Hair follicle dermal papilla cell (primary cell): ENCODE data around the gene DNAJC18.

GRCh38 chr5:139318694-139319030, 23.0 kb upstream of the PAIP2 start:
- CAGE, long polyA plus RNA = no peak

GRCh38 chr5:139322095-139323084, 19.3 kb upstream of the PAIP2 start:
- CAGE, long polyA plus RNA = no peak

GRCh38 chr5:139384218-139384863, 1.2 kb upstream of the SLC23A1 start:
- CAGE, long polyA plus RNA = no peak

- CAGE, long polyA plus RNA = no peak
Measured at GRCh38 chr5:139392915-139393661, 1.8 kb downstream of the PROB1 start.

GRCh38 chr5:139438607-139439905, at the start of gene DNAJC18:
DNAJC18 (minus strand) TSS chr5:139439525.
- CAGE, long polyA plus RNA = no peak

DNA sequence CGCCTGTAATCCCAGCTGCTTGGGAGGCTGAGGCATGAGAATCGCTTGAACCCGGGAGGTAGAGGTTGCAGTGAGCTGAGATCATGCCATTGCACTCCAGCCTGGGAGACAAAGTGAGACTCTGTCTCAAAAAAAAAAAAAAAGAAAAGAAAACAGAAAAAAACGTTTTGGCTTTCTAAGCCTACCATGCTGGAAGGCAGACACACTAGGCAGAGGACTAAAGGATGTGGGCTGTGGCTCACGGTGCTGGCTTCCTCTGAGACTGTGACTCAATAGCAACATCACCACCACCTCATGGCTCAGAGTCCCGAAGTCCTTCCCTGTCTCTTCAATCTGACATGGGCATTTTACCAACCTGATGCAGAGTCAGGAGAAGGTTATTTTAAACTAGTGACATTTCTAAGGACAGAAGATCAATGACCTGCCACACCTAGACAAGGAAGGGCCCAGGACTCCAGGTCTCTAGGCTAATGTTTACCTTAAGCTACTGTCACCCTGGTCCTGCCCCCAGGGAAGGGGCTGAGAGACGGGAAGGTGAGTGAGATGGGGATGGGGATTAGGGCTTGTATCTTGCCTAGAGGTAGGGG, 3.7 kb downstream of the ECSCR start:
- CAGE, long polyA plus RNA = no peak

DNA sequence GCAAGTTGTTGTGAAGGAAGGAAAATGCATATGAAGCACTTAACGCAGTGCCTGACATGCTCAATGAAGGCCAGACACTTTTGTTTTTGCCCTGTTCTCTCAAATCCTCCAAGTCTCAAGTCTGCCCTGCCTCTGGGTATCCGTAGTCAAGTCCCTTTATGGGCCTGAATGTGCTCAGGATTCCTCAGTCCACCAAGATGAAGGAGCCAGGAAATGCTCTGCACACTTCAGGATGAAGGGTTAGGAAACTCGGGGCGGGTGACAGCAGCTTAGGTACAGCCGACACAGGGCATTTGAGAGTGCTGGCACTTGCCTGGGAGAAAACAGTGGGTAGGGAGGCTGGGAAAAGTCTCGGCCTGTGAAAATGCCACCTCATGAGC, 1.4 kb downstream of the ECSCR start:
- CAGE, long polyA plus RNA = no peak

DNA sequence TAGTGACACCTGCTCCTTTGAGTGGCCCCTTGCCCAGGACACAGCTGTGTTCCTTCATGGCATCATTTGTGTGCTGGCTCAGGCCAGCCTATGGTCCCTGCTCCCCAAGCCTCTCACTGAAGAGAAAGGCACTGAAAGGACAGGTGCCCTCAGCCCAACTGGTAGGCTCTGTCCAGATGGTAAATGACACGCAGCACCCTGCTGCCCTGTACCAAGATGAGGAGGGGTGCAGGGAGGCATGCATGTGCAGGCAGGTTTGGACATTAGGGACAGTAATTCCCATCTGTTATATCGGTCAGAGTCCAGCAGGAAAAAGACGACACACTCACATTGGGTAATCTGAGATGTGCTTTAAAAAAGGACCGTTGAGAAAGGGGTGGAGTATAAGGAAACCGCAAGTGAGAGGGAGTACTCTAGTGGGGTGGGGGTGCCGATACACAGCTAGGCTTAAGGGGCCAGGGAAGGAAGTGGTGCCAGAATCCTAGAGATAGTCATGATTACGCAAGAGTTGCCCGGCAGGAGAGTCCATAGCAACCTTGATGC, 4.5 kb downstream of the SMIM33 start:
- CAGE, long polyA plus RNA = no peak

- CAGE, long polyA plus RNA = no peak
Measured at GRCh38 chr5:139561046-139561258, 187 bp upstream of the UBE2D2 start.

DNA sequence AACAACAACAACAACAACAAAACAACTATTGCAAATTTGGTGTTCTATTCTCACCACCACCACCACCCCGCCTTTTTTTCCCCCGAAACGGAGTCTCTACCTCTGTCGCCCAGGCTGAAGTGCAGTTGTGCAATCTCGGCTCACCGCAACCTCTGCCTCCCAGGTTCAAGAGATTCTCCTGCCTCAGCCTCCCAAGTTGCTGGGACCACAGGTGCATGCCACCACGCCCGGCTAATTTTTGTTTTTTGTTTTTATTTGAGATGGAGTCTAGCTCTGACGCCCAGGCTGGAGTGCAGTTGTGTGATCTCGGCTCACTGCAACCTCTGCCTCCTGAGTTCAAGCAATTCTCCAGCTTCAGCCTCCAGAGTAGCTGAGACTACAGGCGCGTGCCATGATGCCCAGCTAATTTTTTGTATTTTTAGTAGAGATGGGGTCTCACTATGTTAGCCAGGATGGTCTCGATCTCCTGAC, 9.2 kb downstream of the UBE2D2 start:
- CAGE, long polyA plus RNA = no peak

DNA sequence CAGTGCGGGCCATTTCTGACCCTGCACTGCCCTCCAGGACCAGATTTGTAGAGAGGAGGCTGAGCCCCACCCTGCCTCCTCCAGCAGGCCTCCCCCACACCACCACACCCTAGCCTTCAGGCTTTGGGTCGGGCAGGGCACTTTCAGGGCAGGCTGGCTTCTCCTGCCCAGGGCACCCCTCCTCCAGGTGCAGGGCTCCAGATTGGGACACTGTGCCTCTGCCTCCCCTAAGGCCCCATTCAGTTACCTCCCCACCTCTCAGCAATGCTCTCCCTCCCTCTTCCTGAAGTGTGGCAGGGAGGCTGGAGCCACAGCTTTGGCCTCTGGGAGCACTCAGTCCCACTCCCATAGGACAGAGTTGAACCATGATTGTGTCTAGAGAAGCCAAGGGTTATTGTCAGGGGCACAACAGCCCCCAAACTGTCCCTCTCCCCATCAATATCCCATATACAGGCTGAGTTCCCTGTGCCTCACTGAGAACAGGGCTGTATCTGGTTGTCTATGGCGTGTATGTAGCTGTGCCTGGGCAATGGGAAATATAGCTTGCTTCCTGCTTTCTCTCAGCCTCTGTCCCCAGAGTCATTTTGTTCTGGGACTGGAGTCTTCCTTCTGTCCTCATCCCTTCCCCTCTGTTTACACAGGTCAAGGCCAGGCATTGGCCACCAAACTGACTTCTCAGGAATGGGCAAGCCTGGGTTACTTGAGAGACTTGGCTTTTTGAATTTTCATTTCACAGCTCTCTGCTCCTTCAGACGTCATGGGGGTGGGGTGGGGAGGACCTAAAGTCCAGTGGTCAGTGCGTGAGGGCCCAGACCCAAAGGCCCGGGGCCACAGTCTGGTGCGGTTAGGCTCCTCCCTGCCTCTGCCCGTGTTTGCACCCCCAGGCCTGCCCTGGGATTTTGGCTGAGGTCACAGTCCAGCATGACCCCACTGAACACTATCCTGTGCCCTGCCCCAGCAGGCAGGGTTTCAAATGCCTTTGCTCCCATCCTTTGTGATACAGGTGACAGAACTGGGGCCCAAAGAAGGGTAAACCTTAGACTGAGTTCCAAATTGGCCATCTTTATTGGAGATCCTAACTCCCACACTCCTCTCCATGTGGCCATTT, 4.4 kb upstream of the CXXC5 start:
- CAGE, long polyA plus RNA = no peak

GRCh38 chr5:139649050-139650107, 1.2 kb downstream of the CXXC5 start:
- CAGE, long polyA plus RNA = no peak

- CAGE, long polyA plus RNA = no peak
Measured at GRCh38 chr5:139652859-139653463, 4.8 kb downstream of the CXXC5 start.

GRCh38 chr5:139667619-139668662, 19.8 kb downstream of the CXXC5 start:
- CAGE, long polyA plus RNA = no peak

DNA sequence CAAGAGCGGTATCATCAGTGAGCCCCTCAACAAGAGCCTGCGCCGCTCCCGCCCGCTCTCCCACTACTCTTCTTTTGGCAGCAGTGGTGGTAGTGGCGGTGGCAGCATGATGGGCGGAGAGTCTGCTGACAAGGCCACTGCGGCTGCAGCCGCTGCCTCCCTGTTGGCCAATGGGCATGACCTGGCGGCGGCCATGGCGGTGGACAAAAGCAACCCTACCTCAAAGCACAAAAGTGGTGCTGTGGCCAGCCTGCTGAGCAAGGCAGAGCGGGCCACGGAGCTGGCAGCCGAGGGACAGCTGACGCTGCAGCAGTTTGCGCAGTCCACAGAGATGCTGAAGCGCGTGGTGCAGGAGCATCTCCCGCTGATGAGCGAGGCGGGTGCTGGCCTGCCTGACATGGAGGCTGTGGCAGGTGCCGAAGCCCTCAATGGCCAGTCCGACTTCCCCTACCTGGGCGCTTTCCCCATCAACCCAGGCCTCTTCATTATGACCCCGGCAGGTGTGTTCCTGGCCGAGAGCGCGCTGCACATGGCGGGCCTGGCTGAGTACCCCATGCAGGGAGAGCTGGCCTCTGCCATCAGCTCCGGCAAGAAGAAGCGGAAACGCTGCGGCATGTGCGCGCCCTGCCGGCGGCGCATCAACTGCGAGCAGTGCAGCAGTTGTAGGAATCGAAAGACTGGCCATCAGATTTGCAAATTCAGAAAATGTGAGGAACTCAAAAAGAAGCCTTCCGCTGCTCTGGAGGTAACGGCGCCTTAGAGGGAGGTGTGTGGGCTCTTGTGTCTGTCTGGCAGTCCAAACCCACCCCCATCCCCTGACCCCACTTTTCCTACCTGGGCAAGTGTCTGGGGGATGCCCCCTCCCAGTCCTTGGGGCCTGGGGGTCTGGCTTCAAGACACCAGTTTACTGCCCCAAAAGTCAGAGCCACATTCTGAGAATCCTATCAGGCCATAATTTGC, 32.8 kb downstream of the CXXC5 start:
- CAGE, long polyA plus RNA = no peak

DNA sequence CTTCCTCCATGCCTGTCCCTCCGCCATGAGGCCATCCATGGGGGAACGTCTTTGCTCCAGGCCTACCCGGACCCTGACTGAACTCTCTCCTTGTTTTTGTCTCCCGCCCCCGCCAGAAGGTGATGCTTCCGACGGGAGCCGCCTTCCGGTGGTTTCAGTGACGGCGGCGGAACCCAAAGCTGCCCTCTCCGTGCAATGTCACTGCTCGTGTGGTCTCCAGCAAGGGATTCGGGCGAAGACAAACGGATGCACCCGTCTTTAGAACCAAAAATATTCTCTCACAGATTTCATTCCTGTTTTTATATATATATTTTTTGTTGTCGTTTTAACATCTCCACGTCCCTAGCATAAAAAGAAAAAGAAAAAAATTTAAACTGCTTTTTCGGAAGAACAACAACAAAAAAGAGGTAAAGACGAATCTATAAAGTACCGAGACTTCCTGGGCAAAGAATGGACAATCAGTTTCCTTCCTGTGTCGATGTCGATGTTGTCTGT, 34.6 kb downstream of the CXXC5 start:
- CAGE, long polyA plus RNA = no peak

DNA sequence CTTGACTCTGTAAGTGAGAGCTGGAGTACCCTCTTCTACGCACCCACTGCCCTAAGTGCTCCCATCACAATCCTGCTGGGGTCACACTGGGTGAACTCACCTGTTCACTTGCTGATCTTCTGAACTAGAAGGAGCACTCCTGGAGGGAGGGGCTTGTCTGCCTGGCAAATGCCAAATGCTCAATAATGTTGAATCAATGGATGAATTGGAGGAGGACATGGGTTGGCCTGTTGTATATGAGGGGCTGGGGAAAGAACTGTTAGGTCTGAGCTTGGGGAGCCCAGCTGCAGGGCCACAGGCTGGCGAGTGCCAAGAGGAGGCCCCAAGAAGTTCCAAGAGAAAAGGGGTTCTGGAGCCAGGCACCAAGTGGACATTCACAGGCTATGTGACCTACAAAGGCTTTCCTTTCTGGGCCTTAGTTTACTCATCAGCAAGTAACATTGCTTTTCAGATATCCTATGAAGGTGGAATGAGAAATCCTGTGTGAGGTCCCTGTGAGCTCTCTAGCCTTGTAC, 43.3 kb downstream of the CXXC5 start:
- CAGE, long polyA plus RNA = no peak

DNA sequence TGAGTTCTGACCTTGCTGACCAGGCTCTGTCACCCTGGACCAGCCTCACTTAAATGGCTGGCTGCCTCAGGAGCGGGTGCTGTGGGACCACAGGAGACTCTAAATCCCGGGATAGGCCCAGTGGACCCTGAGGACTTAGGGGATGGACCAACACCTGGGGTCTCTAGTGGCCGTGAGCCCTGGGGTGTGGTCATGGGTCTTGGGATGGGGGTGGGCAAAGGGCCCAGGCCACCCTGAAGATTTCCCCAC, 49.7 kb downstream of the CXXC5 start:
- CAGE, long polyA plus RNA = no peak

DNA sequence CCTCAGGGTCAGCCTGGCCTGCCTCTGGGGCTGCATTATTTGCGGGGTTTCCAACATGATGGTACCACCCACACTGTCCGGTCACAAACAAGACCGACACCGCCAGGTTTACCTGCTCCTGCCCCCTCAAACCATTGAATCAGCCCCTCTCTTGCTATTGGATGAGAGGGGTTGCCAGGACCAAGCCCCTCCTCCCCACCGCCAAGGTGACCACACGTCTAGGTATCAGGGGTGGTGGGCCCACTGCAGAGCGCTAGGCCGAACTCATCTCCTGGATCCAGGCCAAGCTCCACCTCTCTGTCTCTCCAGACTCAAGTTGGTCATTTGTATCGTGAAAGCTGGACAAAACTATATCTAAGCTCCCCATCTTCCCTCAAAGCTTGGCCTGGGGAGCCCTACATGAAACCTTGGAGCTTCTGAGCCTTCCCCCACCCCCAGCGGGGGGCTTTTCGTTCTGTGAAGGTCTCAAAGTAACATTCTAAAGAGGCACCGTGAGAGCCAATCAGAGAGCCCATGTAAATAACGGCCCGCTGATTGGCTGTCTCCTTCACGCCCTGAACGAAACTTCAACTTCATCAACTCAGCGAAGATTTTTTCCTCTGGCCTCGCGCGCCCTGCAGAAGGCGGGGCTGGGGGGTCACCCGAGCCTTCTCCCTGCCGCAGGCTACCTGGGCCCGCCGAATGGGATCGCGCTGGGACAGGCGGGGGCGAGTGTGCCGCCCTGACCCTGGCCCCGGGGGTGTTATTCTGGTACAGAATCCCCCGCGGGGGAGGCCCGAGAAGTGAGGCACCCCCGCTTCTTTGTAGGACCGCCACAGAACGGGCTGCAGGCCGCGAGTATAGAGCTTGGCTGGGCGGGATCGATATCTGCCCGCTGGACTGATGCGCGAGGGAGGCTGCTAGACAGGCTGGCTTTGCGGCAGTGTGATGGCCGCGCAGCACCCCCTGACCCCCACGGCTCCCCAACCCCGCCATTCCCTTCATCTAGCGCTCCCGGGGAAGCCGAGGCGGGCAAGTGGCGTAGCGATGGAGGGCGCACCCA, 49.5 kb upstream of the PSD2 start:
- CAGE, long polyA plus RNA = no peak

DNA sequence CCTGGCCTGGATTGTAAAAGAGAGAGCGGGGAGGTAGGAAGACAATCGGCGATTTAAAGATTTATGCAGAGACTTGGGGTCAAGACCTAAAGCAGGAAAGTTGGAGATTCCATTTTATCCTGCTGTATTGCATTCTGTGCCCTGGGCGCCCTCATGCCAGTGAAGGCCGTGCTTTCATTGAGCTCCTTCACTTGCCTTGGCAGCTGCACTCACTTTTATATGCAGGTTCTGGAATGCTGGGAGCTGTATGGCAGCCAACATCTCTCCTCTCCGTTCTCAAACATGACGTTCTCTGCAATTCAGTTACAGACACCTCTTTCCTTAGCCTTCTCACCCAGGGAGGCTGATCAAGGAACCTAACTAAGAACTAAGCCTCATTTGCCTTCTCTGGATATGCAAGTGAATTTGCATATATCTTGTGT, 29.4 kb upstream of the PURA start:
- CAGE, long polyA plus RNA = no peak